ENCODE measurements around a stretch of chr13.

DNA sequence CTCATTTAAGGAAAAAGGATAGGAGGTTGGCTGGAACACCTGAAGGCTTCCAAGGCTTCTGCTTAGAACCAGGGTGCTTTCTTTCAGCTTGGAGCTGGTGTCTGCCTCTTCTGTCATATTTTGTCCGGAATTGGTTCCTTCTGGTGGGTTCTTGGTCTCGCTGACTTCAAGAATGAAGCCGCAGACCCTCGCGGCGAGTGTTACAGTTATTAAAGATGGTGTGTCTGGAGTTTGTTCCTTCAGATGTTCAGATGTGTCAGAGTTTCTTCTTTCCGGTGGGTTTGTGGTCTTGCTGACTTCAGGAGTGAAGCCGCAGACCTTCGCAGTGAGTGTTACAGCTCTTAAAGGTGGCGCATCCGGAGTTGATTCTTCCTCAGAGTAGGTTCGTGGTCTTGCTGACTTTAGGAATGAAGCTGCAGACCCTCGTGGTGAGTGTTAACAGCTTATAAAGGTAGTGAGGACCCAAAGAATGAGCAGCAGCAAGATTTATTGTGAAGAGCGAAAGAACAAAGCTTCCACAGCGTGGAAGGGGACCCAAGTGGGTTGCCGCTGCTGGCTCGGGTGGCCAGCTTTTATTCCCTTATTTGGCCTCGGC lies 74.1 kb downstream of the ARHGEF7 start:
- PRO-cap, result no peak

DNA sequence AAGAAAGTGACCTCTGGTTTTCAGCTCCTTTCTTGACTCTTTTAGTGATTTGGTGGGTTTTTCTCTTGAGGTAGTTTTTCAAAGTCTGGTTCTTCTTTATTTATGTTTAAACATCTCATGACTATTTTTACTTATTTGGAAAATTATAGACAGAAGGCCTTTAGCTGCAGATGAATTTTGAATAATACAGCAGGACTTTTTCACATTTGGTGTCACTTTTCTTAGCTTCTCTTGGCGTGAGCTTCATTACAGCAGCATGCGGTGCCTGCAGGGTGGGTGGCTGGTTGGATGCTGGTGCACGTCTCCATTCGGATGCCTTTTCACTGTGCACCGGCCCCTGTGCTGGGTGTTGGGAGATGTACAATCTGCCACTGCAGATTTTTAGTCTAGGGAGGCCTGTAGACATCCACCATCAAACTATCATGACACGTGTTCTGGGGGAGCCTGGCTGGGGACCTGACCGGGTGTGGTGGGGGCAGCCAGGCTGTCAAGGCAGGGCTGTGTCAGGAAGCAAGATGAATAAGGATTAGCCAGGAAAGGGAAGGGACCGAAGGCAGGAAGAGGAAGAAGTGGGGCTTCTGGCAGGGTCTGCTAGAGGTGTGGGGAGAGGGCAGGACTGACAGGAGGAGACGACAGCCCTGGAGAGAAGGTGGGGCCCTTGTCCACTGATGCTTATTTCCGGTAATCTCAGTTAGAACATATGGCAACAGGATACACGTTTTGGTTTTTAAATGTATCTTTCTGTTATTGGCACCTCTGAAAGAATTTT lies 88.7 kb downstream of the ARHGEF7 start:
- PRO-cap, result no peak

DNA sequence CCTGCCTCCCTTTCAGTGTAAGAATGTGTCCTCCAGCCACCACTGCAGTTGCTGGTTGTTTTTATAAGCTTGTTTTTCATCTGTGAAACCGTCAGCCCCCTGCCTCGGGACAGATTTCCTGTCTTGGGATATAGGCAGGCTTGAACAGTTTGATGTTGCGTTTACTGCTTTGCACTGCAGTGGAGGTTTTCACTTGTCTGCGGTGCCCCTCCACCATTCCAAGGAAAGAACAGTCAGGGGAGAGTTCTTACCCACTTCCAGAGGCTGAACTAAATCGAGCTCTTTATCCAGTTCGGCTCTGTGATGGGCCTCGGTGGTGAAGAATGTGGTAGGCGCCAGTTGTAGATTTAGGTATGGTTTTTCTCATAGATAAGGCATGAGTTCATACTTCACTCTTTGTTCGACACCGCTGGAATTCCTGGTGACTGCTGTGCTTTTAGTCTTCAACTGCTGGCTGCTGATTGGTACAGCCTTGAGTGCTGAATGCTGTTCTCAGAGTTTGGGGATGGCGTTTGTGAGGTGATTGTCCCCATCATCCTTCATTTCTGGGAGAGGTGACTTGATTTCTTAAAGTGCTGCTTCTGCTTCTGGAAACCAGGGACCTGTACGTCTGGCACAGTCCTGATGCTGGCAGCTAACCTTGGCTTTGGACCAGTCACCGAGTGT lies 97.1 kb downstream of the ARHGEF7 start:
- PRO-cap, result no peak

DNA sequence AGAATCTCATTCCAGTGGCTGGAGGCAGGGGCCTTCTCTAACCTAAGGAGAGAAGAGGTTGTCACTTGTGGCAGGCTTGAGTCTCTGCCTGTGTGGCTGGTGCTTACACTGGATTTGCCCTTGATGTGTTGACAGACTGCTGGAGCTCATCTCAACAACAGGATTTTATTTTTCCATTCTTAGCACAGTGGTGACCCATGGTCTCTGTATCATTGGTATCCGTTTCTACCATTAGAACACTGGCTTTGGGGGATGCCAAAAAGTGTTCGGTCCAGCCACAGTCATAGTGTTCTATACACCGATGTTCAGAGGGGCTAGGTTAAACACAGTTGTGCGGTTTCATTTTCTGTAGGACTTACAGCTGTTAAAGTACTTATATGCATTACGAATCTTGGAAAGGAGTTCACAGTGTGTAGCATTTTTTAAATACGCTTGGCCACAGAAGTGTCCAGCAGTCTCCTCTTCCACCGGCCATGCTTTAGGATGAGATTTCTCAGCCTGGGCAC lies 41.6 kb upstream of the TEX29 start:
- PRO-cap, result no peak

- PRO-cap, result no peak
These were observed 39.3 kb upstream of the TEX29 start for GRCh38 chr13:111281065-111281630.

DNA sequence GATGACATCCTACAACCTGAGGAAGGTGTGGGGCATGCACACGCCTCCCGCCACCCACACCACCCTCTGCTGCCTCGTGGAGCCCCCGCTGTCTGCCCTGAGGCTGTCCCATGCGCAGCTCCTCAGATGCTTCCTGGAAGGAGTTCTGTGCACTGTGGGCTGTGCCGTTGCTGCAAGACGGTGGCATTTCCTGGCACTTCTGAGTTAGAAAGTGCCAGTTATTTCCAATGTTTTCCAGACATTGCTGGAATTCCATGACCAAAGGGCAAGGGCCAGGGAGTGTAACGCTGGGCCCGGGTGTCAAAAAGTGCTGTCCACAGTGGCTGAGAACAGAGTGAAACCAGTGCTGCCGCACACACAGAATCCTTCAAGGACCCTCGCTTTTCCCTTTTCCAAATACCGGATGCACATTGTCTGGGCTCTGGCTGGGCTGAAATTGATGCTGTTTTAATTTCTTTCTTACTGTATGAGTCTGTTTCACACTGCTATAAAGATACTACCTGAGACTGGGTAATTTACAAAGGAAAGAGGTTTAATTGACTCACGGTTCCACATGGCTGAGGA lies 4.1 kb upstream of the TEX29 start:
- PRO-cap, result no peak

DNA sequence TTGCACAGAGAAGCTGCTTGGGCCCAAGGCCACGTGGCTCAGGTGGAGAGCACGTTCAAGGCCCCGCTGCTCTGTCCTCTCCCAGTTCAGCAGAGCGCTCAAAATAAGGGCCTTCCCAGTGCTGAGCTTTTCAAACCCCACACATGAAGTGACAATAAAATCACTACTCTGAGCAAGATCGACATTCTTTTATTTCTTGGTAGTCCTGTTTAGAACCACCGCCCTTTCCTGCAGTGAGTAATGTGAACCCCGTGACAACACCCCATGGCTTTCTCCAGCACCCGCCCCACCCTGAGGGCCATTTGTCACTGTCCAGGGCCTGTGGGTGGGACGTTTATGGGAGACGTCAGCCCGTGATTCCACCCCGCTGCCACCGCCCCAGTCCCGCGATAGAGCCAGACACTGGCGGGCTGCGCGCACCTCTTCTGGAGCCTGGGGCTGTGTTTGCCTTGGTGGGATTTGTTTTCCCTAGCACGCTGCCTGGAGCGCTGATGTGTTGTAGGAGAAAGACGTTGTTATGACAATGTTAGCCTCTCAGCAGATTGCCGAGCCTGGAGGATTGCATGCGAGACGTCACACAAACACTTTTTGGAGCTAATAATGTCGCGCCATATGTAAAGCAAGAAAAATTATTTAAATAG lies 263.6 kb downstream of the TEX29 start:
- PRO-cap, result no peak

GRCh38 chr13:112524836-112525729 lies 62.9 kb downstream of the TUBGCP3 start:
- PRO-cap, result no peak

DNA sequence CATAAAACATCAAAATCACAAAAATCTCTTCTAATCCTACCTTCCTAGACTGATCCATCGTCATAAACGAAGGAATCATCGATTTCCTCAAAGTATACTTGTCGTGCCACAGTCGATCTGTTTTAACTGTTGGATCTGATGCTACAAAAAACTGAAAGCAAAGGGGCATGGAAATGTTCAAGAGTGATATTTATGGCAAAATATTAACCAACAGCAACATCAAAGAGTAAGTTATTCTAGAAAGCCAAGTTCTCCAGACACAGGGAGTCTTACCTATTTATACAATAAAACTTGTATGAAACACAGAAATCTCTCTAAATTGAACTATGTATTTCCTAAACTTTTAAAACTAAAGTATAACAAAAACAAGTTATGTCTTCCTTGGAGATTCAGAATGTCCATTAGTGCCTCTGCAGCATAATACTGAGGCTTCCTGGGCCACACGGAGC lies 60.6 kb downstream of the TUBGCP3 start:
- PRO-cap, result no peak

GRCh38 chr13:112537863-112539009 lies 49.7 kb downstream of the TUBGCP3 start:
- PRO-cap, result no peak

GRCh38 chr13:112619704-112620272 lies 31.8 kb upstream of the TUBGCP3 start:
- PRO-cap, result no peak

DNA sequence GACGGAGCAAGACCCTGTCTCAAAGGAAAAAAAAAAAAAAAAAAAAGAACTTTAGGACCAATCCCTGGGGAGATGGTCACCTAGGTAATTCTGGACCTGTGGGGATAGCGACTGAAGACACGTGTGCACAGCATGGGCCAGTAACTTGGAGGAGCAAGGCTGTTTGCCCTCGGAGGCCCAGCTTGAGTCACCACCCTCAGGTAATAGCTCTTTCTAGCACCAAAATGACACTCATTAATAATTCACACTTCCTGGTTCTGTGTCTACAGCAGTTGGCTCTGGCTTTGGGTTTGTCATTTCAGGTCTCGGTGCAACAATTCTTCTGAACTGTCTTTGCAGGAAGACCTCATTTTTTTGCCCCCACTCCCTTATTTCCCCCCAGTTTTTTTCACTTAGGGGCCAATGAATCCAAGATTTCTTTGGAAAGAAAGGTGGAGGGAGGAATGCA lies 3.9 kb upstream of the ATP11A start:
- PRO-cap, result no peak

- PRO-cap, result no peak
These were observed 135.6 kb downstream of the ATP11A start for GRCh38 chr13:112825409-112825837.

- PRO-cap, result no peak
These were observed 81.0 kb upstream of the MCF2L start for GRCh38 chr13:112887925-112888540.

DNA sequence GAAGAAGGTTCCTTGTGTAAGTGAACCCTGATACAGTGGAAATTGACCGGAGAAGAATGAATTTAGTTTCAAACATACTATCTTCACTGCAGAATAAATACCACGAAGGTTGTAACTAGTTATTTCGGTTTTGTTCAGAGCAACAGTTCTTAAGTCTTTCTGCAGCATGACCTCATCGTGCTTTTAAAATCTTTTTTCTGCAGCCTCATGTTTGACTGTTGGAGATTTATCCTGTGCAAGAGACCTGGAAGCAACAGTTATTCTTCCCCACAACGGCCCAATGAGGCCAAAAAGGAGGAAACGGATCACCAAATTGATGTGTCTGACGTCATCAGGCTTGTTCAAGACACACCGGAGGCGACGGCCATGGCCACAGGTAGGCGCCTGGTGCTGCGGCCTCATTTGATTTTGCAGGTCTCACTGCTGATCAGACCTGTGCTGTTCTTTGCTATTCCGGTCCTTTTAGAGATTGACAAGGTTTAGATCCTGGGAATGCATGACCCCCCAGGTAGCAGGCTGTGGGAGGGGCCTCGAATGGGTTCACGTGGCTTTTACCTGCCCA lies 66.9 kb upstream of the MCF2L start:
- PRO-cap, result no peak

GRCh38 chr13:112974874-112975300 lies 5.9 kb downstream of the MCF2L start:
- PRO-cap, result no peak

DNA sequence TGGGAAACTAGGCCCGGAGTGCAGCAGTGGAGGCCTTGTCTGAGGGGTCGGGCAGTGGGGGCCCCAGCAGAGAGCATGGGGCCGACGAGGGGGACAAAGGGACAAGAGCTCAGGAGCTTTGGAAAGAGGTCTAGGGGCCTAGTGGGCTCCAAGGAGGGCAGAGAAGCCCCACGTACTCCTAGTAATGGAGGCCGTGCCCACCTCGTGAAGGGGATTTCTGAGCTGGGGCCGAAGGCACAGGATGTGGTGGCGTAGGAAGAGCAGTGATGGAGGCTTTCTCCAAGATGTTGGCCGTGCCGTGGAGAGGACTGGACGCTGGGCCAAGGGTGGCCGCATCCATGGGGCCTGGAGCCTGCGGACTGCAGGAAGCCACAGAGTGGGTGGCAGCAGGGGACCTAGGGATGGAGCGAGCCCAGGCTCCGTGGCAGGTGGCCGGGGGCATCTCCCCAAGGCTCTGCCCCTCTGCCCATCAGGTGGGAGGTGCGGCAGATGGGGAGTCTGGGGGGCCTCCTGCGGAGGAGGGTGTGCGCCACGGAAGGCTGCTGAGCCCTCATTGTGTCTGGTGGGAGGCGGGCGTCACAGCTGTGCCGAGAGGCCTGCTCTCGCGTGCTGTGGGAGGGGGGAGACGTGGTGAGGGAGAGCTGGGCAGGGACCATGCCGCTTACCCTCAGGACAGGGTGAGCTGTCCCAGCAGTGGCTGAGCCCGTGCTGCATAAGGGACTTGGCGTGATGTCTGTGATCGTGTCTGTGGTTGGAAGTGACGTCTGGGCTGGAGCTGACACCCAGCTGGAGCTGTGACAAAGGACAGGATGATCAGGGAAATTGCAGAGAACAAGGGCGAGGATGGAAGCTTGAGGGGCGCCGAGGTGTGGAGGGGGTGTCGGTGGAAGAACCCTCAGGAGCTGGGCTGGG lies 13.3 kb downstream of the MCF2L start:
- PRO-cap, result no peak

GRCh38 chr13:112998536-112998853 lies 29.5 kb downstream of the MCF2L start:
- PRO-cap, result no peak

- PRO-cap, result no peak
These were observed 26.0 kb upstream of the F7 start for GRCh38 chr13:113079384-113080128.

DNA sequence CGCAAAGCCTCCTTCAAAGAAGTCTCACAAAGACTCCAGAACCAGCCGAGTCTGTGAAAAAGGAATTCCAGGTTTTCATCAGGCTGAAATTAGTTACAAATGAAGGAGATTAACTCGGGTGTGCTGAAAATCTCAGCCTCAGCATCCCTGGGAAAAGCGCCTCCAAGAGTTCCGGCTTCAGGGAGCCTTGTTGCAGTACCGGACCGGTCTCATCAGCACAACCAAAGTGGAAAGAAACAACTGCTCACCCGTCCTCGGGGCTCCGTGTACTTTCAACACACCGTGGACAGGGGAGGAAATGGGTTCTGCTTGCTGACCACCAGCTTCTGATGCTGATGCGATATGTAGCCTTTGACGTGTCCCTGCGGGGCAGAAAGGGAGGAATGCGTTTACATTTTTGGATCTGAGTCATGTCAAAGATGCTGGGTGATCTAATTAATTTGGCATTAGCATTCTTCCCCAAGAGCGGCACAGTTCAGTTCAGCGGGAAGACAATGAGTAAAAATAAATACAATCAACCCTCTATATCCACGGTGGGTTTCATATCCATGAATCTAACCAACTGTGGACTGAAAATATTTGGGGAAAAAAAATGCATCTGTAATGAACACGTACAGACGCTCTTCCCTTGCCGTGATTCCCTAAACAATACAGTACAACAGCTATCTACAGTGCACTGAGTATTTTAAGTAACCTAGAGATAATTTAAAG lies 19.6 kb downstream of the PROZ start:
- PRO-cap, result no peak

Measured in pulmonary artery (tissue), 1 donor.